Measurements from ENCODE around the genes MMP1 and CWF19L2.

DNA sequence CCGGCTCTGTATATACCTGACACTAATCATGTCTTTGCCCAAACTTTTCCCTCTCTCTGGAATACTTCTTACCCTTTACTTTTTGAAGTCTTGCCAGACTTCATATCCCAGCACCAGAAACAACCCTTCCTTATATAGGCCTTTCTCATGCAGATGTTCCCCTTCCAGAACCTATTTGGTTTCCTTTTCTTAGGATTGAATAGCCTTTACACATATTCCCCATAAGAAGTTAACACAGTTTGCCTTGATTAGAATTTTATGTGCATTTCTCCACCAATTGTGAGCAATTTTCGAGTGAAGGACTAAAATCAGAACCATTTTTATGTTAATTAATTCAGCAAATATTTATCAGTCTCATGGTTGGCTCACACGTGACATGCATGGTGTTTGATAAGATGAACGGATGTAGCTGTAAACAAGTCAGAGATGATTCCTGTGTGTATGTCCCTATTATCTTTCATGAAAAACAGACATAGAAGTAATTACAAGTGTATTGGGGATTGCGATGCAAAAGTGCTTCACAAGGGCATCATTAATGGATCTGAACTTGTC lies 173.5 kb downstream of the ARHGAP42 start:
- PRO-cap, 2 experiments, result no peak in any of the 2 experiments

DNA sequence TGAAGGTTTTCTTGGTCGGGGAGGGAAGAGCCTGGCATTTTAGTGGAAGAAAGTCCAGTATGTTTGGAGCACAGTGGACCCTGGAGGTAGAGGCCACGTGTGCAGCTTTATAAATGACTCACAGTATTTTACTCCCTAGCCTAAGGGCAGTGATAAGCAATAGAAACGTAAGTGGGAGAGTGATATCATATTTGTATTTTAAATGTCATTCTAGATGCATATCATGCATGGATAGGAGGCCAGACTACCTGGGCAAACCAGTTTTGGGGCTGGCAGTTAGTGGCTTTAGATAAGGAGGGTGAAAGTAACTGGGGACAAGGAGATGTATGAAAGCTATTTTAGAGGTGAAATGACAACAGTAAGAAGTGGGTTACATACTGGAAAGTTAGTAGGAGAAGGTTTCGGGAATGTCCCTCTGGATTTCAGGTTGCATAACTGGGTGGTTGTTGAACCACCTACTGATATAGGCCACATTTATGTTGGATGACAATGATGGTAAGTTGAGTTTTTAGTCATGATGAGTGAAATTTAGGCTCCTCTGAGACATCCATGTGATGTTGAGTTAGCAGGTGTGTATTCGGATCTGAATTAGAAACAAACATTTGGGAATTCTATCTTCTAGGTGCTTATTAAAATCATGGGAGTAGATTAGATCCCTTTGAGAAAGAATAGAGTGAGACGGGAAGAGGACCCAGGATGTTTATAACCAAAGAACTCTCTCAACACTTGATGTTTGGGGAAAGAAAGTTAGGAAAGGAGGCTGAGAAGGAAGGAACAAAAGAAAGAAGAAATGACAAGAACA lies 174.4 kb downstream of the ARHGAP42 start:
- PRO-cap, 2 experiments, result no peak in any of the 2 experiments

- PRO-cap, 2 experiments, result no peak in any of the 2 experiments
These were observed 55.0 kb downstream of the YAP1 start for GRCh38 chr11:102164945-102166018.

- PRO-cap, 2 experiments, result no peak in any of the 2 experiments
These were observed 86.6 kb upstream of the BIRC3 start for GRCh38 chr11:102230360-102231433.

DNA sequence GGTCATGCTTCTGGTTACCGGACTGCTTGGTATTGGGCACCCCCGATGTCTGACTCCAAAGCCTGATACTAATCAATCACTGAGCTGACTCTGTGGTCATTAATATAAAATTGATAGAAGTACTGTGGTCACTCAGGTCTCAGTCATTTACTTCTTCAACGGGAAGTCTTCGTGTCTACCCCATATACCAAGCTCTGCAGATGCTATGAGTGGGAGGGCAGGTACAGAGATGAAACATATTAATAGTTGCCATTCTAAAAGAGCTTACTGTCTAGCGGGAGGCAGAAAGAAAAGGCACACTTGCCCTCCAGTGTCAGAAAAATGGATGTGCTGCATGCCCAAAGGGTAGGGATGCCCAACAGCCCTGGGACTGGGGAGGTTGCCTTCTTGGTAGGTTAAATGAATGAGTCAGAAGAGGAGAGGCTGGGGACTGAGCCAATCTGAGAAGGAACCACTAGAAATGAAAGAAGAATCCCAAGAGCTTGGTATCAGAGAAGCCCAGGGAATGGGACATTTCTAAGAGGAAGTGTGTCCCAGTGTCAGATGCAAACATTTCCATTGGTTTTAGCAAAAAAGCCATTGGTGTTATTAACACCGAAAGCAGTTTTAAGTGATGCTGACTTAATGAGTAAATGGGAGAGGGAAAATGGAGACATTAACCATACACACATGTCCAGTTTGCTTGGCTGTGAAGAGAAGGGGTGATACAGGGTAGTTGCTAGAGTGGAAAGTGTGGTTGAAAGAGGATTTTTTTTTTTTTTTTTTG lies 1.2 kb downstream of the BIRC3 start:
- PRO-cap, 2 experiments, result peak in 2 of 2 experiments; most common plus-strand start position 411 of the sequence (in 2); most common minus-strand start position 372 of the sequence (in 2)

GRCh38 chr11:102338388-102339006 lies 8.5 kb upstream of the BIRC2 start:
- PRO-cap, 2 experiments, result no peak in any of the 2 experiments

DNA sequence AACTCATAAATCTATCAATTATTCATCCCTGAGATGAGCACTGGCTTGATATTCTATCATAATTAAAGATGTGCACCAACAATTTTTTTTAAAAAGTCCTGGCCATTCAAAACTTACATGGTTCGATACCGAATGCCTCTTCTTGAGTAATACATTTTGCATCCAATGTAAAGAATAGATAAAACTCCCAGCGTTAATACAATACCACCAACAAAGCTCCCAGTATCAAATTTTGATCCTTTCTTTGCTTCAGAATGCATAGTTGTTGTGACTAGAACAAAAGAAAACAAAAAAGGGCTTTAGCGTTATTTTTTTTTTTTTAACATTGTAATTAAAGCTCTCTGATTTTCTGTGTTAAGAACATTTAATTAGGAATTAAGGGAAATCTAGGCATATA lies 51.1 kb downstream of the TMEM123 start:
- PRO-cap, 2 experiments, result no peak in any of the 2 experiments

- PRO-cap, 2 experiments, result no peak in any of the 2 experiments
These were observed 21.9 kb upstream of the MMP7 start for GRCh38 chr11:102552314-102553019.

GRCh38 chr11:102607041-102607617 lies 18.0 kb downstream of the MMP20 start:
- PRO-cap, 2 experiments, result no peak in any of the 2 experiments

GRCh38 chr11:102797607-102798601 lies at the start of gene MMP1:
MMP1 (minus strand) TSS chr11:102798160.
- PRO-cap, 2 experiments, result no peak in any of the 2 experiments

DNA sequence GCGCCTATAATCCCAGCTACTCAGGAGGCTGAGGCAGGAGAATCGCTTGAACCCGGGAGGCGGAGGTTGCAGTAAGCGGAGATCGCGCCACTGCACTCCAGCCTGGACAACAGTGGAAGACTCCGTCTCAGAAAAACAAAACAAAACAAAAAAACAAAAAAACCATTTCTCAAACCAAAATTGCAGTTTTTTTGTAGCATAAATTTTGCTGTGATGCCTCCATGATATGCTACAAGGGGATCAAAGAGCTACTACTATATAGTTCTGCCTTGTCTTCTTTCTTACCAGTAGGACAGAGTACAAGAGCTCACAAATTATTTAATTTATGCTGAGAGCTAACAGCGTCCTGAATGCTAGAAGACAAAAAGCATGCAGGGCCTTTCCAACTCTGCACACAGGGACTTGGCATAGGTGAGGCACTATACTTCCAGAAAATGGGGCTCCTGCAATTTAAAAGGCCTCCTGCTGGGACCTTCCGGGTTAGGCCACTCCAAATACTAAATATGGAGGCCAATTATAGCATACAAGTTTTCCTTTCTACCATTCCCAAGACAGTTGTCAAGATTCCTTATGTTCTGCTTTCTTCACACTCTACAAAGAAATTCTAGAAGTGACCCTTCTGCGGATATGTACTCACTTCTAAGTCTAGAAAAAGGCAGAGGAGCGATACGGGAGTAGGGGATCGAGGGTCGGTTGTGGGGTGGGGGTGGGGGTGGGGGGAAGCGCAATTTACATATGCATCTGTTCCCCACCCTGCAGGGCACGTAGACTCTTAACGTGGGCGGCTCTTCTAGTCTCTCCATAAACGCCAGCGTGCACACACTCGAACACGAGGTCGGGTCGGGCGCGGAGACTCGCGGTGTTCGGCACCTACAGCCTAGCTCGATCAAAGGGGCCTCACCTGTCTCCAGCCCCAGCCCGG lies 916 bp downstream of the DCUN1D5 start:
- PRO-cap, 2 experiments, result peak in 2 of 2 experiments; most common plus-strand start position 802 of the sequence (in 1); most common minus-strand start position 768 of the sequence (in 2)

DNA sequence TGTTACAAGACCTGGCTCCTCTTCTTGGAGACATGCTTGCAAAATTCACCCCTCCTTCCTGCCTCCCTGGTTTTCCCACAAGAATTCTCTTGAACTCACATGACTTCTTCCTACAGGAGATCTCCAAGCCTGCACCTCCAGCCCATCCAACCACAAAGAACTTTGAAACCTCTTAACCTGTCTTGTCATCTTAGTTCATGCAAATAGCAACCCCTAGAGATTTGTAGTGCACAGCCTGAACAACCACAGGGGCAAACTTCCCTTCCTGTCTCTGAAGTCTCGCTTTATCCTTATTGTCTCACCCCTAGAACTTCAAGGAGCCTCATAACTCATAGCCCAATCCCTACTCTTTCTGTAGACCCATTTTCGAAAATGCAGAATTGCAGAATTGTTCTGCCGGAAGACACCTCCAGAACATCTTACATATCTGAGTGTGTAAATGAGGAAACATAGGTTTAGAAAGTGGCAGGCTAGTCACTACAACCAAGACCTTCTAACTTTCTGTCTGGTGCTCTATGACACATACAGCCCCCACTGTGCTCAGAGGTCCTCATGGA lies 132.3 kb upstream of the DDI1 start:
- PRO-cap, 2 experiments, result no peak in any of the 2 experiments

DNA sequence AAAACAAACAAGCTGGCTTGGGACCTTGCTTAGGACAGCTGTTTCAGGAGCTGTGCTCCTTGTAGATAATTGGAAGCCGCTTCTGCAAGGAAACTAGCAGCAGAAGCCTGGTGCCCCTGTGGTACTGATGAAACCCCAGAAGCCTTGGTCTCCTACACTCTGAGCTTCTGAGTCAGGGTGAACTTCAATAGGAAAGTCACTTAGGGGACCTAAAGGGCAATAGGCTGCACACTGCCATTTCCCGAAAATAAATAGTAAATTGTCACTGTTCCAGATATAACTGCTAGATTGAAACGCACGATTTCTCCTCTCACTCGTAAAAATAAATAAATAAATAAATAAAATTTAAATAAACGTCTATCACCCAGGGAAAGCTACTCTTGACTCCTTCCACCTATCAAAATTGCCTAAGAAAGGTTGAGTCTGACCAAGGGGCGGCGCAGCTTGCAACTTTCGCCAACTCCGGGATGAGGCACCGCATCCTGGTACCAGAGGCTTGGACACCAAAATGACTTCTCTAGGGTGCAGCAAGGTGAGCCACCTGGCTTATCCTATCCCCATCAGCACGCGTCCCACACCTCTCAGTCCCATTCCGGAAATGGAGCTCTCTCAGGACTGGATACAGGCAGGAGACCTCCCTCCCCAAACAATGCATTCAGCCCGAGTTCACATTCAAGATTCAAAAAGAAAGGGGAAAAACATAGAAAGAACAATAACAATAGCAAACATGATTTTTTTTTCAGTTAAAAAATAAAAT lies 733 bp downstream of the PDGFD start:
- PRO-cap, 2 experiments, result no peak in any of the 2 experiments

- PRO-cap, 2 experiments, result peak in 1 of 2 experiments; most common plus-strand start chr11:104908085 (in 1); most common minus-strand start chr11:104908050 (in 1)
These were observed 60.5 kb downstream of the CASP4 start for GRCh38 chr11:104907629-104908518.

DNA sequence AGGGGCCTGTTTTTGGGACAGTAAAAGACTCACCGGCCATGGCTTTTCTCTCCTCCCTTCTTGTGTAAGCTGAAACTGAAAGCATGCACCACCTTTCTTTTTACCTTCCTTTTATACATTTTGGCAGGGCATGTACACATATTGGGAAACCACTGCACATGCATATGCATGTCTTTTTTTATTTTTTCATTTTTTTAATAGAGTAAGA lies 38.3 kb downstream of the CARD18 start:
- PRO-cap, 2 experiments, result no peak in any of the 2 experiments

GRCh38 chr11:106827780-106828200 lies 190.5 kb downstream of the GUCY1A2 start:
- PRO-cap, 2 experiments, result no peak in any of the 2 experiments

DNA sequence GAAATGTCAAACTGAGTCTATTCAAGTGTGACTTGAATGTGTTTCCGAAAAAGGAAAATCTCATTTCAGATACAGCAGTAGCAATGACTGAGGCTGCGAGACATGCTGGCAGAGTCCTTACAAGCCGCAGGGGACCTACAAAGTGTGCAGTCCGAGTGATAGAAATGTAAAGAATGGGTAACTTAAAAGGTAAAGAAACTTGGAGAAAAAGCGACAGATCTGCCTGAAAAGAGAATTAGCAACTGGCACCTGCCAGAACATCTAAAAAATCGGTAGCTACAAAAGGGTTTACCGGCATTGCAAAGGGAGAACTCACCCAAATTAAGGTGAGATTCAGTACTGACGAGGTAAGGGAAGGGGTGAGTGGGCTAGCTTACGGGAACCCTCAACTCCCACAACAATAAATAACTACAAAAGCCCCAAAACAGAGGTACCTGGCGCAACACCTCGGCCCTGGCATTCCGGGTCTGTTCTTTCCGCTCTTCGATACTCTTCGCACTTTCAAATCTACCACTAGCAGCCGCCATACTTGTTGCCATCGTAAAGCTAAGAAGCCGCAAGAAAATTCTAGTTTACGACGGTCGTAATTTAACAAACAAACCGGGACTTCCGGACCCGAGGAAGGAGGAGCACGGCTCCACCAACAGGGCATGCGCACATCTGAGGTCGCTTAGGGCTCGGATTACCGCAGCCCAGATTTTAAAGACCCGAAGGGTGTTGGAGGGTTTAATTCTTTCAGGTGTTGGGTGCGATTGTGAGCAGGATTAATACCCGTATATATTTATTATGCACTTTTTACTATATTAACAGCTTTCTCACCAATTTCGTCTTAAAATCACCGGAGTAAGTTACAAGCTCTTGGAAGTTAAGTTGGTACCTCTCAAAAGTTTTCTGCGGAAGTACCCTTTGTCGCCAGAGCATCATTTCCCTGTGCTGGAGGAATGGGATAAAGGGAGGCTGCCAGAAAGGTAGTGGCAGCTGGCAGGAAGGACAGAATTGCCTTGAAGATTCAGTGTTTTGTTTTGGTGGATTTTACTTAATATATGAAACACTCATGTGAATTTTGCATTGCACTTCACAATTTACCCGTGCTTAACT lies at the start of gene CWF19L2:
Gene CWF19L2 (minus strand): TSS at position 548 of the 1,098 bp plus-strand sequence.
- PRO-cap, 2 experiments, result peak in 2 of 2 experiments; most common plus-strand start position 729 of the sequence (in 2); most common minus-strand start position 488 of the sequence (in 2)

- PRO-cap, 2 experiments, result no peak in any of the 2 experiments
These were observed 7.2 kb upstream of the SLN start for GRCh38 chr11:107719104-107719382.

- PRO-cap, 2 experiments, result no peak in any of the 2 experiments
These were observed 35.6 kb upstream of the SLN start for GRCh38 chr11:107747527-107747819.

DNA sequence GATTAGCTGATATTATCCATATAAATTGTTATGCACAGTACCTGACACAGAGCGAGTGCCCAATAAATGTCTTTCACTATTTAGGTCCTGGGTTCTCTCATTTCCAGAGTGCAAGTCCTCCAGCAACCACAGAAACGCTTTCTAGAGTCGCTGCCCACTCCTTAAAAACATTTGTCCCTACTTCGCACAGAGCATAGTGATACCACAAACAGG lies 807 bp downstream of the SLC35F2 start:
- PRO-cap, 2 experiments, result no peak in any of the 2 experiments

All from cytotoxic T cell (primary cell).